SP-49 (cell line): ENCODE data around the genes PCDHA8, PCDHB3, PCDHB5, PCDHB16, TAF7, PCDHGA3, PCDHGB1, PCDHGA10 and PCDHGC5.

DNA sequence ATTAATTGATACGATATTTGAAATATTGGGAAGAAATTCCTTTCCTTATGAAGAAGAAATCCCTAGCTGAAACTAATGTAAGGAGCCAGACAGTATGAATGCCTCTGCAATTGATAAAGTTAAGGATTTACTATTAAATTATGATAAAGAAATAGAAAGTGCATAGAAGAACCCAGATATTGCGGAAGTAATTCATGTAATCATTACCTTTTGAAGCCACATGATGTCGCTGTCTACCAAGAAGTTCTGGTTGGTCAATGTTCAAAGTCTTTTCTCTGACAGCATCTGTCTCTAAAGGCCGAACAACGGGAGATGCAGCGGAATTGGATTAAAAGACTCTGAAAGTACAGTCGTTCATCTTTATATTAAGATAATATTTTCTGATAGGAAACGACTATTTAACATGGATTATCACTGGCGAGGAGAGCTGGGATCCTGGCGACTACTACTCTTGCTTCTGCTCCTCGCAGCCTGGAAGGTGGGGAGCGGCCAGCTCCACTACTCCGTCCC, at the start of gene PCDHA8:
PCDHA8 (plus strand) TSS at position 269 of the 510 bp plus-strand sequence.
- PRO-cap, result no peak

DNA sequence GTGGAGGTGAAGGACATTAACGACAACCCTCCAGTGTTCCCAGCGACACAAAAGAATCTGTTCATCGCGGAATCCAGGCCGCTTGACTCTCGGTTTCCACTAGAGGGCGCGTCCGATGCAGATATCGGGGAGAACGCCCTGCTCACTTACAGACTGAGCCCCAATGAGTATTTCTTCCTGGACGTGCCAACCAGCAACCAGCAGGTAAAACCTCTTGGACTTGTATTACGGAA, 590 bp downstream of the PCDHA9 start:
- PRO-cap, result no peak

- PRO-cap, result no peak
Observed at GRCh38 chr5:140857715-140858145, 2.0 kb downstream of the PCDHA10 start.

DNA sequence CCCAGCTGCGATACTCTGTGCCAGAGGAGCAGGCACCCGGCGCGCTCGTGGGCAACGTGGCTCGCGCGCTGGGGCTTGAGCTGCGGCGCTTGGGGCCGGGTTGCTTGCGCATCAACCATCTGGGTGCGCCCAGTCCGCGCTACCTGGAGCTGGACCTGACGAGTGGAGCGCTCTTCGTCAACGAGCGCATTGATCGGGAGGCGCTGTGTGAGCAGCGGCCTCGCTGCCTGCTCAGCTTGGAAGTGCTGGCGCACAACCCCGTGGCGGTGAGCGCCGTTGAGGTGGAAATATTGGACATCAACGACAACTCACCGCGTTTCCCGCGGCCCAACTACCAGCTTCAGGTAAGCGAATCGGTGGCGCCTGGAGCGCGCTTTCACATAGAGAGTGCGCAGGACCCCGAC, 617 bp downstream of the PCDHAC2 start:
- PRO-cap, result no peak

- PRO-cap, result no peak
Observed at GRCh38 chr5:141001165-141001829, 35.0 kb downstream of the PCDHAC2 start.

DNA sequence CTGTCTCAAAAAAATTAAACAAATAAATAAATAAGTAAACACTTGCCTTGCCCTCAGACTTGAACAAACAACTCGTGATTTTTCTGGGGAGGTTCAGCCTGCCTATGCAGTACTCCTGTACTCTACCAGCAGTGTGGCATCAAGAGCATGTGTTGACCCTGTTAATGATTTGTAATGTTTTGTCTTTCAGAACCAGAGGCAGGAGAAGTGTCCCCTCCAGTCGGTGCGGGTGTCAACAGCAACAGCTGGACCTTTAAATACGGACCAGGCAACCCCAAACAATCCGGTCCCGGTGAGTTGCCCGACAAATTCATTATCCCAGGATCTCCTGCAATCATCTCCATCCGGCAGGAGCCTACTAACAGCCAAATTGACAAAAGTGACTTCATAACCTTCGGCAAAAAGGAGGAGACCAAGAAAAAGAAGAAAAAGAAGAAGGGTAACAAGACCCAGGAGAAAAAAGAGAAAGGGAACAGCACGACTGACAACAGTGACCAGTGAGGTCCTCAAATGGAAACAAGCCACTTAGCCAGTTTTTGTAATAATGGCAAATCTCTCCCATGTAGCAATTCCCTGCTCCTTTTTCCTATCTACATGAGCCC, 41.6 kb upstream of the PCDHB1 start:
- PRO-cap, result no peak

DNA sequence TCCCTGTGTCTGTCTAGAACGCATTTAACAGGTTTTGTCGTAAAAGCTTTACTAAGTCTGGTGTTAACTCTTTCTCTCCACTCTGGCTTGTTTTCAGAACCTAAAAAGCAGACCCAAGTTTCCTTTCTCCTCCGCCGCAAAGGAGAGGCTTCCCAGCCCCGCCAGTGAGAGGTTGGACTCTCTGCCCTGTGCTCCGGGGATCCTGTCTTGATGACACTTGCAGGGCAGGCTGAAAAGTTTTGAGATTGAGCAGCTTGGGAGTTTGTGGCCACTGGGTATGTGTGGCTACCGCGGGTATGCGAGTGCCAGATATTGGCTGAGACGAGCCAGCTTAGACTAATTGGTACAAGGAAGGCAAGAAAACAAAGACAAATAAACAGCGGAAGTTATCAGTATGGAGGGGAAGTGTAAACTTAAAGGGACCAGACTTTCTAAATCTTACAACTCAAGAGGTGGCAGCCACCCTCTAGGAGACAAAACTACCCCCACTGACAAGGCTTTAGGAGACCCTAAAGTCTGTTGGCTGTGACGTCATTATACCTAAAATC, 41.0 kb upstream of the PCDHB1 start:
- PRO-cap, result no peak

DNA sequence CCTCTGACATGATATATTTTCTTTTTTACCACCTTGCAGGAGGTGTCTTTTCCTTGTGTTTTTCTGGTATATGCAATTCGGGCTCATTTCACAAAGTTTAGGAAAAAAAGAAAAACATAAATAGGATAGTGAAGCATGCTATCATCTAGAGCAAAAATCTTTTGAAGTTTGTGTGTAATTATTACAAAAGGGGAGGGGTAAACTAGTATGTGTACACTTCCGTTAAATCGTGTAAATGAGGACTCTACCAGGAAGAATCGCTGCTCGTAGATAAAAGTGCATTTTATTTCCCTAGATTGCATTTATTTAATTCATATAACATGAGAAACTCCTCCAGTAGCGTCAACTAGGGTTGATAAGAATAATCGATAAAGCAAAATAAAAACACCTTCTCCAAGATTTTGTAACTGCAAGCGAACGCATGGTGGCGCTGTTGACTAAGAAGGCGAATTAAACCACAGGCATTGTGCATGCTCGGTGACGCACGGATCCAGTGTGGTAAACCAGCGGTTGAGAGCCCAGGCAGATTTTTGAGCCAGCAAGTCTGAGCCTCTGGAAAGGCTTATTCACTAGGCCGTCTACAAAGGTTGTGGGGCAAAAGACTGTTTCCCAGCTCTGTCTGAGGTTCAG, at the start of gene PCDHB3:
PCDHB3 (plus strand) TSS at position 493 of the 630 bp plus-strand sequence.
- PRO-cap, result no peak

GRCh38 chr5:141134868-141135460, at the start of gene PCDHB5:
Gene PCDHB5 (plus strand): TSS chr5:141135206.
- PRO-cap, result no peak

GRCh38 chr5:141182246-141182870, at the start of gene PCDHB16:
Gene PCDHB16 (plus strand): TSS chr5:141182387.
- PRO-cap, result no peak

DNA sequence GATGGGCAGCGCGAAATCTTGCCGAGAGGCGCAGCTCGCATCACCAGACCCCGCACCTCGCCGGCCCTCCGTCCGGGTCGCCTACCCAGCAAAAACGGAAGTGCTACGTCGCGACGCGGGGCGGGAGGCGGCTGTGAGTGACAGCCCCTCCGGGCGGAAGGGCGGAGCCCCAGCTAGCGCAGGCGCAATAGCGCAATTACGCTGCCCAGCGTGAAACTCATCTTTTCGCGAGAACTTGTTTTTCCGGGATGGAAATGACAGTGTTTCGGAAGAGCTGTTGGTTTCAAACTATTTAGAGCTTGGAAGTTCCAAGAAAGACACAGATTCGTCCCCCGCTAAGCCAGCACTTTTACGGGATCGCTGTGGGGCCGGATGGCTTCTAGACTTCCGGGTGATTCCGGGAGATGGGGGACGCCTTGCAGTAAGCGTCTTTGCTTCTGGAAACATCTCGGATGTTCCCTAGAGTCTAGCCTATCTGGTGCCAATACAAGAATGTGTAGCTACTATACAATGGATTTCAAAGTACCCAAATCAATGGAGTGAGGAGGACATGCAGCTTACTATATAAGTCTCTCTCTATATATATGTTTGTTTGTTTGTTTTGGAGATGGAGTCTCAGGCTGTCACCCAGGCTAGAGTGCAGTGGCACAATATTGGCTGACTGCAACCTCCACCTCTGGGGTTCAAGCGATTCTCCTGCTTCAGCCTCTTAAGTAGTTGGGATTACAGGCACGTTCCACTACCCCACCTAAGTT, at the start of gene TAF7:
TAF7 (minus strand) TSS at position 102 of the 755 bp plus-strand sequence.
- PRO-cap, result unidirectional peak, minus-strand start at position 96 of the sequence

DNA sequence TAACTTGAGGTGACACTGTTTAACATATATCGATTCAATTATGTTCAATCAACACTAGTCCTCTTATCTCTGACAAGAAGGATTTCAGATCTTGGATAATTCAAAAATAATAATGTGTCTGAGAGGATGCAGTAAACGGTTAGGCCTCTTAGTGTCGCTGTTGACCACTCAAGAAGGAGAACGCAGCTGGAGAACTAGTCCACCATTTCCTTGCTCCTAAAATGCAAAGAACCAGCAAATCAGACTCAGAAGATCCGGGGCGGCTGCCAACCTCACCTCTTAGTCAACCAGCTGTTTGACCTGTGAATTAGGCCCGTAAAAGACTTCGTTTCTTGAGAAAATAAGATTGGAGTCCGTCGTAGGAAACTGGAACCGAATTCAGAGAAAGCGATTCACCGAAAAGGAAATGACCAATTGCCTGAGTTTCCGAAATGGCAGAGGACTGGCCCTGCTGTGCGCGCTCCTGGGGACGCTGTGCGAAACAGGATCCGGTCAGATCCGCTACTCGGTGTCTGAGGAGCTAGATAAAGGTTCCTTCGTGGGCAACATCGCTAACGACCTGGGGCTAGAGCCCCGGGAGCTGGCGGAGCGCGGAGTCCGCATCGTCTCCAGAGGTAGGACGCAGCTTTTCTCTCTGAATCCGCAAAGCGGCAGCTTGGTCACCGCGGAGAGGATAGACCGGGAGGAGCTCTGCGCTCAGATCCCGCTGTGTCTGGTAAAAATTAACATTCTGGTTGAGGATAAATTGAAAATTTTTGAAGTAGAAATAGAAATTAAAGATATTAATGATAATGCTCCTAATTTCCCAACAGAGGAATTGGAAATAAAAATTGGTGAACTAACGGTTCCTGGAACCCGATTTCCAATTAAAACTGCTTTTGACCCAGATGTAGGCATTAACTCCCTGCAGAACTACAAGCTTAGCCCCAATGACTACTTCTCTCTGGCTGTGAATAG, at the start of gene PCDHGA3:
PCDHGA3 (plus strand) TSS at position 202 of the 957 bp plus-strand sequence.
- PRO-cap, result no peak

DNA sequence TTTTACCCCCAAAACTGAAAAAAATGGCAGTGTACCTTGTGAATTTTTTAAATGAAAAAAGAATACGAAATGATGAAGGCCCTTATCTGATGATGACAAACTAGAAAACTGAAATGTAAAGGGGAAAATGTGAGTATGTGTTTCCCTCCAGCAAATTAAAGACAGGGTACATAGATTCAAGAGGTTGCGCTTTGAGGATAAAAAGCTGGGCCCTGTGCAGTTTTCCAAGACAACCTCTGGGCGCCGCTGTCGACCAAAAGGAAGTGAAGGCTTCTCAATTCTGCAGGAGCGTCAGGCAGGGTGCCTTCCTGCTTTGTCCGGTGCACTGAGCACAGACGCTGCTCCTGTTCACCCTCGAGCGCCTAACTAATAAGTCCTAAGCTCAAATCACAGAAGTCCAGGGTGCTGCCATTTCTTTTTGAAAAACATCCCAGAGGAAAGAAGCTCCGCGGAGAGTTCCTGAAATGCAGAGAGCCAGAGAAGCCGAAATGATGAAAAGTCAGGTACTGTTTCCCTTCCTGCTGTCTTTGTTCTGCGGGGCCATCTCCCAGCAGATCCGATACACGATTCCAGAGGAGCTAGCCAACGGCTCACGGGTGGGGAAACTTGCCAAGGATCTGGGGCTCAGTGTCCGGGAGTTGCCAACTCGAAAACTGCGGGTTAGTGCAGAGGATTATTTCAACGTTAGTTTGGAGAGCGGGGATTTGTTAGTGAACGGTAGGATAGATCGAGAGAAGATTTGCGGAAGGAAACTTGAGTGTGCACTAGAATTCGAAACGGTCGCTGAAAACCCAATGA, at the start of gene PCDHGB1:
PCDHGB1 (plus strand) TSS at position 303 of the 798 bp plus-strand sequence.
- PRO-cap, result unidirectional peak, plus-strand start at position 277 of the sequence; unidirectional peak, plus-strand start at position 385 of the sequence

DNA sequence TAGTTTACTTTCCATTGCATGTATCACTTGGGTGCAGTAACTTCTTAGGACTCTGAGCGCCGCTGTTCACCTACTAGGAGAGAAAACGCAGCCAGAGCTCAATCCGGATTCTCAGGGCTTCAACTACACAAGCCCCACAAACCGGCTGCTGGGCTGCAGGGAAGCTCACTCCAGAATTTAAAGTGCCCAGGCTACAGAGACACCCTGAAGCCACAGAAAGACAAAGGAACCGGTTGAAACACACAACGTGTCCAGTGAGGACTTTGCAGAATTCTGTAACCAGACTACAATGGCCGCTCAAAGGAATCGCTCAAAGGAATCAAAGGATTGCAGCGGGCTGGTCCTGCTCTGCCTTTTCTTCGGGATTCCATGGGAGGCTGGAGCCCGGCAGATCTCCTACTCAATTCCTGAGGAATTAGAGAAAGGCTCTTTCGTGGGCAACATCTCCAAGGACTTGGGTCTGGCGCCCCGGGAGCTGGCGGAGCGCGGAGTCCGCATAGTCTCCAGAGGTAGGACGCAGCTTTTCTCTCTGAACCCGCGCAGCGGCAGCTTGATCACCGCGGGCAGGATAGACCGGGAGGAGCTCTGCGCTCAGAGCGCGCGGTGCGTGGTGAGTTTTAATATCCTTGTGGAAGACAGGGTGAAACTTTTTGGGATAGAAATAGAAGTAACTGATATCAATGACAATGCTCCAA, at the start of gene PCDHGA10:
PCDHGA10 (plus strand) TSS at position 101 of the 695 bp plus-strand sequence.
- PRO-cap, result no peak

- PRO-cap, result no peak
Observed at GRCh38 chr5:141488792-141489752, at the start of gene PCDHGC5. Gene PCDHGC5 (plus strand): TSS chr5:141489081.

DNA sequence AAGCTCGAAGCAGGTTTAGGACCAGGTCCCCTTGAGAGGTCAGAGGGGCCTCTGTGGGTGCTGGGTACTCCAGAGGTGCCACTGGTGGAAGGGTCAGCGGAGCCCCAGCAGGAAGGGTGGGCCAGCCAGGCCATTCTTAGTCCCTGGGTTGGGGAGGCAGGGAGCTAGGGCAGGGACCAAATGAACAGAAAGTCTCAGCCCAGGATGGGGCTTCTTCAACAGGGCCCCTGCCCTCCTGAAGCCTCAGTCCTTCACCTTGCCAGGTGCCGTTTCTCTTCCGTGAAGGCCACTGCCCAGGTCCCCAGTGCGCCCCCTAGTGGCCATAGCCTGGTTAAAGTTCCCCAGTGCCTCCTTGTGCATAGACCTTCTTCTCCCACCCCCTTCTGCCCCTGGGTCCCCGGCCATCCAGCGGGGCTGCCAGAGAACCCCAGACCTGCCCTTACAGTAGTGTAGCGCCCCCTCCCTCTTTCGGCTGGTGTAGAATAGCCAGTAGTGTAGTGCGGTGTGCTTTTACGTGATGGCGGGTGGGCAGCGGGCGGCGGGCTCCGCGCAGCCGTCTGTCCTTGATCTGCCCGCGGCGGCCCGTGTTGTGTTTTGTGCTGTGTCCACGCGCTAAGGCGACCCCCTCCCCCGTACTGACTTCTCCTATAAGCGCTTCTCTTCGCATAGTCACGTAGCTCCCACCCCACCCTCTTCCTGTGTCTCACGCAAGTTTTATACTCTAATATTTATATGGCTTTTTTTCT, 23.5 kb downstream of the PCDHGC5 start:
- PRO-cap, result no peak

DNA sequence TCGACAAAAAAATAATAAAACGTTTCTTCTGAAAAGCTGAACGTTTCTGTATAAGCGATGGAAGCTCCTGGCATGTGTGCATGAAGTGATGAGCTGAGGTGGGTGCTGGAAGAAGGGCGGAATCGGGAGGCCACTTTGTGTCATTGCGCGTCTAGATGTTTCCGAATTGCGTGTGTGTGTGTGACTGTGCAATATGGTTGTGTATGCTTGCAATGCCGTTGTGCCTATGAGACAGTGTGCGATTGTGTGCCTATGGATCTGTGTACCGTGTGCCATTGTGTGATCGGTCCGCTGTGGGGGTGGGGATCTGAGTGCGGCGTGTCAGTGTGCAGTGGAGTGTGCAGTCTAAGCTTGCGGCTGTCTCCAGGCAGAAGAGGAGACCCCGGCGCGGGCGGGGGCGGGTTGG, 24.1 kb downstream of the PCDHGC5 start:
- PRO-cap, result no peak

DNA sequence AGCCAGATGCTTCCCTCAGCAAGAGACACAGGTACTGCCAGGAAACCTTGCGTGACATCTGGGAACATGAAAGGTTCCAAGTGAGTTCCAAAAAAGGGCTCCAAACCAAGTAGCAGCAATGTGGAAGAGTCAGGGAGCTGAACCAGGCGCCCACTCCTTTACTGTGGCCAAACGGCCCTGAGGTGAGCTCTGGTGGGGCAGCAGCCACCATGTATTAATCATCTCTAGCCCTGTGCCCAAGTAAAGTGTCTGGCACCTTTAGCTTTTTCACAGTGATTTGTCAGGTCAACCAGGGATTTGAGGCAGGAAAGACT, 25.7 kb downstream of the PCDHGC5 start:
- PRO-cap, result no peak

DNA sequence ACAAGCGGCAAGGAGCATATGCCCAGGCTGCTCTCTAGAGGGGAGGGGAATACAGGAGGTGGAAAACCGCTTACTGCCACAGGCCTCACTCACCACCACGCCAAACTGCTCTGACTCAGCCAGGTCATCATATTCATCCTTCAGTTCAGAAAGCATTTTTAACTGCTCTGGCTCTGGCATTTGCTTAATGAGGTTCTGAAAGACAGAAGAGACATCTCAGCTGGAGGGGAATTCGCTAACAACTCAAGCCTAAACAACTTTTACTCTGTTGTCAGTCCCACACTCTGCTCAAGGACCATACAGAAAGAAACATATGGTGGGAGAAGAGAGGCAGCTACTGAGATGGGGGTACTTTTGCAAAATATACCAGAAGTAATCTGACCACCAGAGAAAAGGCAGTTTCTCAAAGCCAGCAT, 40.2 kb downstream of the PCDHGC5 start:
- PRO-cap, result no peak

DNA sequence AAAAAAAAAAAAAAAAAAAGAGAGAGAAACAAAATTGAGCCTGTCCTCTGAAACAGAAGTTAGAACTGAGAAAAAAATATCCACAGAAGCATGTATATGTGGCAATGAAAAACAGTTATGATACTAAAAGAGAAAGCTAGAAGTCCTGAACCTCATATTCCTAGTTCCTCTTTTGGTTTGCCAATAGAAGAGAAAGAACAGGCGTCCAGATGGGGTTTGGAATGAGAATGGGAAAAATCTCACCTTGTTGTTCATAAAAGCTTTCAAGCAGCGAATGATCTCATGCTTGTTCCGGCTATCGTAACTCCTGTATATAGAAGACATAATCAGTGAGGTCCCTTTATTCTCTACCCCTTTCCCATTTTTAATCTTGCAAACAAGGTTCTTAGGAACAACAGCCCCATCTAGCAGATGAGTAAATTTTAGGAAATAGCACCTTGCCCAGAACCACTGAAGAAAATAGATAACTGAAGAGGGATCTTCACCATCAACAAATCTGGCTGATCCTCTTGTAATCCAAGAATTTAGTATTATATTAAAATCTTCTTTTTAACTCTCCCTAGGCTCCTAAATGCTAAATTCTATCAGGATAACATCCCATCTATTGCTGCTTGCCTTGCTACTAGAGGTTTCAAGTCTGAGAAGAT, 36.6 kb downstream of the DIAPH1 start:
- PRO-cap, result no peak